Thyroid gland (tissue), 7 donors: ENCODE measurements around the gene OSBP2.

- PRO-cap, 2 experiments: no peak in any of the 2 experiments
- RAMPAGE, long total RNA, 5 experiments: no peak in any of the 5 experiments
These were observed 3.2 kb downstream of the TCN2 start for GRCh38 chr22:30609911-30610811.

DNA sequence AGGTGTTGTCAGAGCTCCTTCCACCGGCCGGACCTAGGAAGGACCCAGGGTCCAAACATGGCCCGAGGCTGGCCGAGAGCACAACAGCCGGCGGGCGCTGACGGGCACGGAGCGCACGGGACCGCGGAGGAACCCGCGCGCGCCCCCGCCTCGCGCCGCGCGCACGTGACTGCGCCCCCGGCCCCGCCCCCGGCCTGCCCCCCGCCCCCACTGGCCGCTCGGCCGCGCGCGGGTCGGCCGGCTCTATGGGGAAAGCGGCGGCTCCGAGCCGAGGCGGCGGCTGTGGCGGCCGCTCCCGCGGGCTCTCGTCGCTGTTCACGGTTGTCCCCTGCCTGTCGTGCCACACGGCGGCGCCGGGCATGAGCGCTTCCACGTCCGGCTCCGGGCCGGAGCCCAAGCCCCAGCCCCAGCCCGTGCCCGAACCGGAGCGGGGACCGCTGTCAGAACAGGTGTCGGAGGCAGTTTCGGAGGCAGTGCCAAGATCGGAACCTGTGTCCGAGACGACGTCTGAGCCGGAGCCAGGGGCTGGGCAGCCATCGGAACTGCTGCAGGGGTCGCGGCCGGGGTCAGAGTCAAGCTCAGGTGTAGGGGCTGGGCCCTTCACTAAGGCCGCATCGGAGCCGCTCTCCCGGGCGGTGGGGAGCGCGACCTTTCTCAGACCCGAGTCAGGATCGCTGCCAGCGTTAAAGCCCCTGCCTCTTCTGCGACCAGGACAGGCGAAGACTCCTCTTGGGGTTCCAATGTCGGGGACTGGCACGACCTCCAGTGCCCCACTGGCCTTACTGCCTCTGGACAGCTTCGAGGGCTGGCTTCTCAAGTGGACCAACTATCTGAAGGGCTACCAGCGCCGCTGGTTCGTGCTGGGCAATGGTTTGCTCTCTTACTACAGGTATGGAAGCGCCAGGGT, at the start of gene OSBP2:
Gene OSBP2, plus strand, starts transcription at position 210 of the 907 bp plus-strand sequence.
- PRO-cap, 2 experiments: peak in 2 of 2 experiments; most common plus-strand start position 248 of the sequence (in 1); most common minus-strand start position 99 of the sequence (in 1)
- RAMPAGE, long total RNA, 5 experiments: no peak in any of the 5 experiments

GRCh38 chr22:30940419-30940983, 28.1 kb downstream of the MORC2 start:
- PRO-cap, 2 experiments: no peak in any of the 2 experiments
- RAMPAGE, long total RNA, 5 experiments: no peak in any of the 5 experiments

GRCh38 chr22:31081492-31081732, 294 bp downstream of the SMTN start:
- PRO-cap, 2 experiments: no peak in any of the 2 experiments
- RAMPAGE, long total RNA, 5 experiments: no peak in any of the 5 experiments

DNA sequence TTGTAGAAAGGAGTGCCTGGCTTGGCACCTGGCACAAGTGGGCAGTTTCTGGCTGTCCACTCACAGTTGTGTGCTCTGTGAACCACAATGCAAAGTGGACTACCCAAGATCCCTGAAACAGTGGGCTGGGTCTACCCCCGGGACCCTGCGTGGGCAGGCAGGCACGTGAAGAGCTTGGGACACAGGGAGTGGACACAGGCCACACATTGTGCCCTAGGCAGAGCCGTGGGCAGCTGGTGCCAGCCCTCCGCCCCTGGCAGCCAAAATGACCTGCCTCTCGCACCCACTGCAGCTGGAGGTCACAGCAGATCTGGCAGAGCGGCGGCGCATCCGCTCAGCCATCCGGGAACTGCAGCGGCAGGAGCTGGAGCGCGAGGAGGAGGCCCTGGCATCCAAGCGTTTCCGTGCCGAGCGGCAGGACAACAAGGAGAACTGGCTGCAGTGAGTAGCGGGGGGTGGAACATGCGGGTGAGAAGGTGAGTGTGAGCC, 6.6 kb downstream of the SMTN start:
- PRO-cap, 2 experiments: no peak in any of the 2 experiments
- RAMPAGE, long total RNA, 5 experiments: no peak in any of the 5 experiments

- PRO-cap, 2 experiments: no peak in any of the 2 experiments
- RAMPAGE, long total RNA, 5 experiments: no peak in any of the 5 experiments
These were observed 8.2 kb downstream of the SMTN start for GRCh38 chr22:31088850-31090138.

DNA sequence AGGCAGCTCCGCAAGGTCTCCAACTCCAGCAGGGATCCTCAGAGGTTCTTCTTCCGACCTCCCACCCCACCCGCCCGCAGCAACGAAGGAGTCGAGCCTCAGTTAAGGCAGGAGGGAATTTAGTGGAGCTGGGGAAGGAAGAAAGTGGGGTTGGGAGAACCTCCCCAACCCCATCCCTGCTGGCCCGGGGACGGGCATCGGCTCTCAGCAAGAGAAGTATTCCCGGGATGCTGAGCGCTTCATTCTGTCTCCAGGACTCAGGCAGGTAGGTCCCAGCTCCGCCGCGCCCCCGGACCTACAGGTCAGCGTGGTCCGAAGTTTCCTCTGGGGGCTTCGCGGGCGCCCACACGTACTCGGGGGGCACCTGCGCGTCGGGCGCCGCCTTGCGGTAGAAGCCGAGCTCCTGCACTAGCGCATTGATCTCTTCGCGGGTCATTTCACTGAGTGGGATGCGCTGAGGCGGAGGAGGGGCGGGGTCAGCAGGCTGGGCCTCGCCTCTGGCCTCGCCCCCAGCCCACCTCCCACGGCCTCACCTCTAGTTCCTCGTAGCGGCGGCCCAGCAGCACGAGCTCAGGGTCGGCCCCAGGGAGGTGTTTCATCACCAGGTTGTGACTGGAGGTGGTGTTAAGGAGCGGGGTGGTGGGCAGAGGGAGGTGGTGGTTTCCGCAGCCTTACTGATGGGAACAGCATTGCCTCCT, 2.5 kb downstream of the SELENOM start:
- PRO-cap, 2 experiments: no peak in any of the 2 experiments
- RAMPAGE, long total RNA, 5 experiments: no peak in any of the 5 experiments

GRCh38 chr22:31229431-31230221, 17.5 kb downstream of the LIMK2 start:
- PRO-cap, 2 experiments: no peak in any of the 2 experiments
- RAMPAGE, long total RNA, 5 experiments: no peak in any of the 5 experiments

GRCh38 chr22:31343755-31344171, 2.4 kb downstream of the PATZ1 start:
- PRO-cap, 2 experiments: peak in 1 of 2 experiments; most common plus-strand start chr22:31344081 (in 1); most common minus-strand start chr22:31343941 (in 1)
- RAMPAGE, long total RNA, 5 experiments: no peak in any of the 5 experiments

DNA sequence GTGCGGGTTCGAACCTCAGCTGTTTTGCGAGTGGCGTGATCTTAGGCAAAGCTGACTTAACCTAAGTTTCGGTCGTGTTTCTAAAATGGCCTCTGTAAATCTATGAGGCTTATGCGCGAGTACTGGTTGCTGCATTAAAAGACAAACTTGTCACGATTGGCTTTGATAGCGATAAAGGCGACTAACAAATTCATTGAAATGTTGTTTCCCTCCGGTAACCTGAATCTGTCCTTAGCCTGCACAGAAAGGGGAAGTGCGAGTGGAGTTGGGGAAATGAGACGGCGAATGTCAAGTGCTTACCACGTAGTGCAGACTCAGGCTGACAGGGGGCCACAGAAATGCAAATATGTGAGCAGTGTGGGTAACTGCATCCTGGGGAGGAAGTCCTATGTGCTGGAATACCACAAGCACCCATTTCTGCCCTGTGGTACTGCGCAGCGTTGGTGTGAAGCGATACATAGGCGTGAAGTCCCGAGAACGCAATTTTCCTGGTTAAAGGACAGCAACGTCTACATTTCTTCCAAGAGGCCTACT, 779 bp upstream of the EIF4ENIF1 start:
- PRO-cap, 2 experiments: peak in 1 of 2 experiments; most common plus-strand start position 381 of the sequence (in 1); most common minus-strand start position 316 of the sequence (in 1)
- RAMPAGE, long total RNA, 5 experiments: no peak in any of the 5 experiments

DNA sequence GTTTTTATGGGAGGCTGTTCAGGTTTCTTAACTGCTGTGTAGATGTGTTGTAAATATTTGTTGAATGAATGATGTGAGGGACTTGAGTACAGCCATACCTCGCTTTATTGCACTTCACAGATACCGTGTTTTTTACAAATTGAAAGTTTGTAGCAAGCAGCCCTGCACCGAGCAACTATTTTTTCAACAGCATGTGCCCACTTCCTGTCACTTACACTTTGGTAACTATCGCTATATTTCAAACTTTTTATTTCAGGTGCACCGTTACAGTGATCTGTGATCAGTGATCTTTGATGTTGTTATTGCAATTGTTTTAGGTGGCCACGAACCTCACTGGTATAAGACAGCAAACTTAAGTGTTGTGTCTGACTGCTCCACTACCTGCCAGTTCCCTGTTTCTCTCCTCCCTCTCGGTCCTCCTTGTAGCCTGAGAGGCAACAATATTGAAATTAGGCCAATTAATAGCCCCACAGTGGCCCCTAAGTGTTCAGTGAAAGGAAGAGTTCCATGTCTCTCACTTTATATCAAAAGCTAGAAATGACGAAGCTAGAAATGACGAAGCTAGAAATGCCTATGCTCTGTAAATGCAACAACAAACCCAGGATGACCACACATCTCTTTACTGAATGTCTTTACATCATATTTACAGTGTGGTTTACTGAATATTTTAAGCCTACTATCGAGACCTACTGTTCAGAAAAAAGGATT, 946 bp downstream of the SFI1 start:
- PRO-cap, 2 experiments: no peak in any of the 2 experiments
- RAMPAGE, long total RNA, 5 experiments: no peak in any of the 5 experiments

DNA sequence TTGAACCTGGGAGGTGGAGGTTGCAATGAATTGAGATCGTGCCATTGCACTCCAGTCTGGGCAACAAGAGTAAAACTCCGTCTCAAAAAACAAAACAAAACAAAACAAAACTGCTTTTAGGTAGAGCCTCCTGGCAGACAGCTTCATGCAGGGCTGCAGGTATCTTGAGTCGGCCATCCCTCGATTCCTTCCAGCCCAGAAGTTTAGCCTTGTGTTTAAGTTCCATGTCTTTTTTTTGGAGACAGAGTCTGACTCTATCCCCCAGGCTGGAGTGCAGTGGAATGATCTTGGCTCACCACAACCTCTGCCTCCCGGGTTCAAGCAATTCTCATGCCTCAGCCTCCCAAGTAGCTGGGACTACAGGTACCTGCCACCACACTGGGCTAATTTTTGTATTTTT, 26.9 kb downstream of the PISD start:
- PRO-cap, 2 experiments: no peak in any of the 2 experiments
- RAMPAGE, long total RNA, 5 experiments: no peak in any of the 5 experiments

- PRO-cap, 2 experiments: peak in 2 of 2 experiments; most common minus-strand start chr22:31650437 (in 2)
- RAMPAGE, long total RNA, 5 experiments: no peak in any of the 5 experiments
These were observed 11.8 kb downstream of the PISD start for GRCh38 chr22:31650179-31650644.

- PRO-cap, 2 experiments: no peak in any of the 2 experiments
- RAMPAGE, long total RNA, 5 experiments: no peak in any of the 5 experiments
These were observed 73.5 kb upstream of the YWHAH start for GRCh38 chr22:31870781-31871271.

DNA sequence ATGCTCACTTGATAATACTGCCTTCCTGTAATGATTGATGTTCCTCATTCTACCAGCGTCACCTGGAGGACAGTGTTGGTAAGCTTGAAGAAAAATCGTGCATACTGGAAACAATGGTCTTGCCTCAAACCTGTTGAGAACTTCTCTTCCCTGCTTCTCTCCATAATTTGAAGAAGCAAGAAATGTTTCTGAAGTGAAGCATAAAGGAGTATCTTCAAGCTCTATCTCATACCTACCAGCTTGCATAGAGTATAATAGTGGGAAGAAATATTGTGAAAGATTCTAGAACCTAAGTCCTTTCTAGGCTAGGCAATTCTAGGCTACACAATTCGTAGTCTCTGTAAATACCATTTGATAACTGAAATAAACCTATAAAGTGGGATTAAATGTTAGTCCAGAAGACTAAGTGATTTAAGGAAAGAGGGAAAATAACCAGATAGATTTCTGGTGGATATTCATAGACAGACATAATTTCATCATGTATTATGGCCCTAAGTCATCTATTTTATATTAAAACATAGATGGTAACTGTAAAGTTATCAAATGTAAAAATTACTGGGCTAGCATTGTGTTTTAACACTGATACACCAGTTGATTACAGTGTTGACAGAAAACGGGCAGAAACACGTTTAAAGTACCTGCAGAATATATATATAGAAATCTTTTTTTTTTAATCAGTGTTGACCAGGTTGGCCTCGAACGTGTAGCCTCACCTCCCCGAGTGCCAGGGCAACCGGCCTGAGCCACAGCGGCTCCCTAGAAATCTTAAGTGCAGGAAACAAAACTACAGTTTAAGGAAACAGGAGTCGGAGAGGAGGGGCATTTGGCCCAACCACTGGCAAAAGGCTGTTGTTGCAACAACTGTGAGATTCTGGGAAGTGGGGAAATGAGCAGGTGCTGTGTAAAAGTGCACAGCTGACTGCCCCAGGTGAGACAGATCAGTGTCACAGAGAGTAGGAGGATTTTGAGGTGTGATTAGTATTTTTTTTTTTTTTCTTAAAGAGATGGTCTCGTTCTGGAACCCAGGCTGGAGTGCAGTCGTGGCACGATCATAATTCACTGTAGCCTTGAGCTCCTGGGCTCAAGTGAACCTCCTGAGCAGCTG, 3.4 kb downstream of the YWHAH start:
- PRO-cap, 2 experiments: no peak in any of the 2 experiments
- RAMPAGE, long total RNA, 5 experiments: no peak in any of the 5 experiments

DNA sequence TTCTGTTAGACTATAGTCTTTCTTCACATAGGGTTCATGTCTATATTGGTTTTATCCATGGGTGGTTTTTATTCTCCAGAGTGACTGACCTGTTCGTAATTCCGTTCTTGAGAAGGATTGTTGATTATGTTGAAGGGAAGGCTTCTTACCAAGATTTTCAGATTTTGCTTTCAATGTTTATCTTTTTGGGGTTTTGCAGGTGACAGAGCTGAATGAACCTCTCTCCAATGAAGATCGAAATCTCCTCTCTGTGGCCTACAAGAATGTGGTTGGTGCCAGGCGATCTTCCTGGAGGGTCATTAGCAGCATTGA, 11.6 kb downstream of the YWHAH start:
- PRO-cap, 2 experiments: no peak in any of the 2 experiments
- RAMPAGE, long total RNA, 5 experiments: no peak in any of the 5 experiments

- PRO-cap, 2 experiments: peak in 1 of 2 experiments; most common minus-strand start chr22:31963869 (in 1)
- RAMPAGE, long total RNA, 5 experiments: no peak in any of the 5 experiments
These were observed 19.6 kb downstream of the YWHAH start for GRCh38 chr22:31963688-31964516.

DNA sequence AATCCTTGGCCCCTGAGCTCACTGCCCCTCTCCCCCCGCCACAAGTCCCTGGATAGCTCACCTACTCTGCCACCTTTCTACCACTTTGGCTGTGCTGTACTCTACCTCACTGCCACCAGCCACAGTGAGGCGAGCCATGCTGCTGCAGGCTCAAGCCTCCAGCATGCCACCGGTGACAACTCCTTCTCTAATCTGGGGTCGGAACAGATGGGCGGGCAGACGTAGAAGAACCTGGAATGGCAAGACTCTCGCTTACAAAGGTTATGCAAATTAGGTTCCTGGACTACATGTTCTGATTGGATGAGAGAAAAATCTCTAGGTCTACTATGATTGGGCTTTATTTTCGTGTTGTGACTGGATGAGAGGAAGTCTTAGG, 37.7 kb downstream of the C22orf42 start:
- PRO-cap, 2 experiments: no peak in any of the 2 experiments
- RAMPAGE, long total RNA, 5 experiments: no peak in any of the 5 experiments

DNA sequence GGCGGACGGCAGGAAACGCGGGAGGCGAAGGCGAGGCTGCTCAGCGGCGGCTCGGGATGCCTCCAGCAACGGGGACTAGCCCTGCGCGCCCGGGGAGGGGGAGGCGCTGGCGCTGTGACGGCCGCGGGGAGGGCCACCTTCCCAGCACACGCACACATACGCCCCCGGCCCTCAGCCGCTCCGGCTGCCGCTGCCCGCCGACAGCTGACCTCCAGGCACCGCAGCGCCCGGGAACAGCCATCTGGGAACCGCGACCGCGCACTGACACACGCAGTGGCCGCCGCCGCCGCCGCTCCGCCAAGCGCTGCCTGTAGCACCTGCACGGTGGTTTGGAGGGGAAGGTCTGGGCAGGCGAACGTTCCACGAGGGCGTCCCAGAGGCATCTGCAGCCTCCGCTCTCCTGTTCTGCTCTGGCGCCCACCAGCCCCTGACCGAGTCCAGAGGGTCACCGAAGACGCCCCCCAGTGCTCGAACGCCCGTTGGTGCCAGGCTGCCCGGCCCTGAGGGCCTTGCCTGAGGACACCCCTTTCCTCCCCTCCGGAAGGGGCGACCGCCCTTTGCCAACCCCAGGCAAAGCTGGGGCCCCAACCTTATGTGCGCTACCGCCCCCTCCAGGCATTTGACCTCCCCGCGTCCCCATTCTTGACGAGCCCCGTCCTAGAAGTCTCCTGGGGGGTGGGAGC, 16.9 kb upstream of the C22orf42 start:
- PRO-cap, 2 experiments: no peak in any of the 2 experiments
- RAMPAGE, long total RNA, 5 experiments: no peak in any of the 5 experiments

GRCh38 chr22:32754673-32755156, 46.8 kb upstream of the TIMP3 start:
- PRO-cap, 2 experiments: peak in 1 of 2 experiments; most common plus-strand start chr22:32755065 (in 1); most common minus-strand start chr22:32754782 (in 1)
- RAMPAGE, long total RNA, 5 experiments: no peak in any of the 5 experiments